A375 (cell line): Measurements from ENCODE around the genes SYT3 and ACP4.

GRCh38 chr19:49916696-49917834 is 11.9 kb upstream of the ATF5 start:
- RAMPAGE, long total RNA: no peak

DNA sequence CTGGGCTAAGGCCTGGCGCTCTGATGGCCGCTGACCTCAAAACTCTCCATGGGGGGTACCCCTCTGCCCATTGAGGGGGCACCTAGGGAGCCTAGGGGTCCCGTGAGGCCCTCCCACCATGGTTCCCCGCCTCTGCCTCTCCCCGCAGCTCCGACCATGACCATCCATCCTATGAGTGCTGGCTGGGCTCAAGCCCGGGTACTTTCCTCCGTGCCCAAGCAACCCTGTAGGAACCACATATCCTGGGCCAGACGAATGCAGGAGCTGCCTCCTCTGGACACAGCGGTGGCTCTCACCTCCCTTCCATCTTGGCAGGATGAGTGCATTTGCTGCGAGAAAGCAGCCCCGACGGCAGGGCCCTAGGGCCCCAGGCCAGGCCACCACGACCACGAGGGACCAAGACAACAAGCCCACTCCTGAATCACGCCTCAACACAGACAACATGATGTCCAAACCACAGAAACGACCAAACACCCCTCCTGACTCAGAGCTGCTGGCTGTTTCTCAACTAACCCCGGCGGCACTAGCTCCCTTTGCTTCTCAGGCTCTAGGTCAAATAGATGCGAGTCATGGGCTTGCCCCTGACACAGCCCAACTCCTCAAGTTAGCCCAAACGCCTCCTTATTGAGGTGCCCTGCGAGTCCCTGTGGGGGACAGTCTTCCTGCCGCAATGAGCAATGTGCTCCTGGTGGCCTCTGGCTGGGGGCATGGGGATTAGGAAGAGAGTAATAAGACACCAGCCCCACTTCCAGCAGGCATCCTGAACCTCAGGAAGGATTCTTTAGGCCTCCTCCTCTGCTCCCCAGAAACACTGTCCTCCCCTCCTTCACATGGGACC is 7.2 kb upstream of the ATF5 start:
- RAMPAGE, long total RNA: no peak

DNA sequence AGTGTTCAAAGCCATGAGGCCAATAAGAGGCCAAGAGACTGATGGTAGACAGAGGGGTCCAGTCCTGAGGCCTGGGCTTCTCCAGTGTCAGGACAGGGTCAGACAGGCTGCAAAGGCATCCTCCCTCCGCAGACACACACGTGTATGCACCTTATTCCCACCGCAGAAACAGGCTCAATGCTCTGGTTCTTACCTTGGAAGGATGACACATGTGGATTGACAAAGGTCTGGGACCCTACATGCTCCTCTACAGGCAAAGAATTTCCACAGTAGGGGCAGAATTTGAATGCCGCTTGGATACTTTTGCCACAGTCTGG is 9.4 kb downstream of the VRK3 start:
- RAMPAGE, long total RNA: no peak

DNA sequence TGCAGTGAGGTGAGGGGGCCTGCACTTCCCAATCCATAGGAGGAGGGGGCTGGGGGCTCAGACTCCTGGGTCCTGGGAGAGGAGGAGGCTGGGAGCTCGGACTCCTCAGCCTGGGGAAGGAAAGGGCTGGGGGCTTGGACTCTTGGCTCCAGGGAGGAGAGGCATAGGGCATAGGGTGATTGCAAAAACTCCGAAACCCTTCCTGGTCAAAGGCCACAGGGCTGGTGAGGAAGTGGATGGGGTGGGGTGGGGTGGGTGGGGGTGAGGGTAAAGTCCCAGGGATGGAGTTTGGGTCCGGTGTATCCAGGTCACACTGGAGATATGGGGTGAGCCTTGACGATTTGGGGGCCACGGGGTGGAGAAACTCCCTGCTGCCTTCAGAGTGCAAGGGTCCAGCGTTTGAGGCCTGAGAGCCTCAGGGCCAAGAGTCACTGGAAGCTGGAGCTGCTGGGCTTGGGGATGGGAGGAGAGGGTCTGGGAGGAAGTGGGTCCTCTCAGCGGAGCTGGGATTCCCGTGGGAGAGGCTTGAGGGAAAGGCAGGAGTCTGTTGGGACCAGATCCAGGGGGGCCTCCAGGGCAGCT is 2.8 kb downstream of the MYH14 start:
- RAMPAGE, long total RNA: no peak

DNA sequence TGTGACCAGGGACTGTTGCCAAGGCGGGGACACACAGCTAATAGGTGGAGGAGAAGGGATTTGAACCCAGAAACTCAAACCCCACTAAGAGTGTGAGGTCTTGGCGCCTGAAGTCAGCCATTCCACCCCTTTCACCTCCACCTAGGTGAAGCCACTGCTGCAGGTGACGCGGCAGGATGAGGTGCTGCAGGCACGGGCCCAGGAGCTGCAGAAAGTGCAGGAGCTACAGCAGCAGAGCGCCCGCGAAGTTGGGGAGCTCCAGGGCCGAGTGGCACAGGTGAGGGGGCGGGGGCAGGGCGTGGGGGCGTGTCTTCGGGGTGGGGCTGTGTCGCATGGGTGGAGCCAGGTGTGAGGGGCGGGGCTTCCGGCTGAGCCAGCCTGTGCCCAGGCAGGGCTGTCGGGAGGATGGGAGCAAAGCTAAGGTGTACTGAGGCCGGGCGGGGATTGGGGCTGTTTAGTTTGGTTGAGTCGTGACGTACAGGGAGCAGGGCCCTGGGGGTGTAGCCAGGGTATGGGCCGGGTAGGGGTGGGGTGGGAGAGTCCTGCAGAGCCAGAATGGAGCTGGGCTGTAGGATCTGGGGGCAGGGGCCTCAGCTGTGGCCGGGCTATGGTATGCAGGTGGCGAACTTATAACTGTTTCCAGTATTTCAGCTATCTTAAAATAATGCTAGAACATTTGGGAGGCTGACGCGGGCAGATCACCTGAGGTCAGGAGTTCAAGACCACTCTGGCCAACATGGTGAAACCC is 62.3 kb downstream of the KCNC3 start:
- RAMPAGE, long total RNA: no peak

GRCh38 chr19:50279685-50280431 is 49.3 kb downstream of the KCNC3 start:
- RAMPAGE, long total RNA: no peak

DNA sequence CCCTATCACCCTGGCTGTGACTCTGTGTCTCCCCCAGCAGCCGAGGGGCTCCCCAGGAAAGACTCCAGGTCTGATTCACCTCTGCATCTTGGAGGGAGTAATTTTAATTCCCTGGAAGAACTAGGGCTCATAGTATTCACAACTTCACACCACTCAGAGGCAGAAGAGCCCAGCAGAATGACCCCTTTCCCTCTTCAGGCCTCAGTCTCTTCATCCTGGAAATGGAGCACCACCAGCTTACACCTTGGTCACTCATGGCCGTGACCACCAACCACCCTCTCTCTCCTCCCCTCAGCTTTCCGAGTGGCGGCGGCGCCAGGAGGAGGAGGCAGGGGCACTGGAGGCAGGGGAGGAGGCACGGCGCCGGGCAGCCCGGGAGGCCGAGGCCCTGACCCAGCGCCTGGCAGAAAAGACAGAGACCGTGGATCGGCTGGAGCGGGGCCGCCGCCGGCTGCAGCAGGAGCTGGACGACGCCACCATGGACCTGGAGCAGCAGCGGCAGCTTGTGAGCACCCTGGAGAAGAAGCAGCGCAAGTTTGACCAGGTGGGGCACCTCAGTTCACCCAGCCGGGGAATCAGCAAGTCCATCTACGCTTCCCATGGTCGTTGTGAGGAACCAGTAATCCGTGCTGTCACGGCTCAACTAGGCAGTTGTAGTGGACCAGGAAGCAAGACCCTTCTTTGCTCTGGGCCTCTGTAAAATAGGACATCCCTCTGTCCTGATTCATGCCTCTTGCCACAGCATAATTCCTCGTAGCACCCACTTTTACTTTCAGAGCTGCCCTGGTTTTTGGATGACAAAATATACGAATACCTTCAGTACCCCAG is 47.7 kb downstream of the KCNC3 start:
- RAMPAGE, long total RNA: no peak

- RAMPAGE, long total RNA: no peak
These were observed 4.2 kb upstream of the KCNC3 start for GRCh38 chr19:50333026-50334160.

DNA sequence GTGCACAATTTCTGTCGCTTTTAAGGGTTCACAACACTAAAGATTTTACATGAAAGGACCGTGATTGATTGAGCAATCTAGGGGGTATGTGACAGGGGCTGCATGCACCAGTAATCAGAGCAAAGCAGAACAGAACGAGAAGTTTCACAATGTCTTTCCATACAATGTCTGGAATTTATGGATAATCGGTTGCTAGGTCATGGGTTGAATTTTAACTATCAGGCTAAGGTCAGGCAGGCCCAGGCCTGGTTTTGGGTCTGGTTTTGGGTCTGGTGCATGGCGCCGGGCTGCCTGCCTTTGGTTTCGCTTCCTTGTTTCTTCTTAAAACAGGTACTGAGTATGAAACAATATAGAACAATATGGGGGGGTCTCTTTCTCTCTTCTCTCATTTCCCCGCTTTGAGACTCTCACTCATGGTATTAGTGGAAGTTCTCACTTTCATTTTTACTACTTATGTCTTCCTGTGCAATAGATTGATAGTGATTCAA is 18.0 kb upstream of the KCNC3 start:
- RAMPAGE, long total RNA: no peak

DNA sequence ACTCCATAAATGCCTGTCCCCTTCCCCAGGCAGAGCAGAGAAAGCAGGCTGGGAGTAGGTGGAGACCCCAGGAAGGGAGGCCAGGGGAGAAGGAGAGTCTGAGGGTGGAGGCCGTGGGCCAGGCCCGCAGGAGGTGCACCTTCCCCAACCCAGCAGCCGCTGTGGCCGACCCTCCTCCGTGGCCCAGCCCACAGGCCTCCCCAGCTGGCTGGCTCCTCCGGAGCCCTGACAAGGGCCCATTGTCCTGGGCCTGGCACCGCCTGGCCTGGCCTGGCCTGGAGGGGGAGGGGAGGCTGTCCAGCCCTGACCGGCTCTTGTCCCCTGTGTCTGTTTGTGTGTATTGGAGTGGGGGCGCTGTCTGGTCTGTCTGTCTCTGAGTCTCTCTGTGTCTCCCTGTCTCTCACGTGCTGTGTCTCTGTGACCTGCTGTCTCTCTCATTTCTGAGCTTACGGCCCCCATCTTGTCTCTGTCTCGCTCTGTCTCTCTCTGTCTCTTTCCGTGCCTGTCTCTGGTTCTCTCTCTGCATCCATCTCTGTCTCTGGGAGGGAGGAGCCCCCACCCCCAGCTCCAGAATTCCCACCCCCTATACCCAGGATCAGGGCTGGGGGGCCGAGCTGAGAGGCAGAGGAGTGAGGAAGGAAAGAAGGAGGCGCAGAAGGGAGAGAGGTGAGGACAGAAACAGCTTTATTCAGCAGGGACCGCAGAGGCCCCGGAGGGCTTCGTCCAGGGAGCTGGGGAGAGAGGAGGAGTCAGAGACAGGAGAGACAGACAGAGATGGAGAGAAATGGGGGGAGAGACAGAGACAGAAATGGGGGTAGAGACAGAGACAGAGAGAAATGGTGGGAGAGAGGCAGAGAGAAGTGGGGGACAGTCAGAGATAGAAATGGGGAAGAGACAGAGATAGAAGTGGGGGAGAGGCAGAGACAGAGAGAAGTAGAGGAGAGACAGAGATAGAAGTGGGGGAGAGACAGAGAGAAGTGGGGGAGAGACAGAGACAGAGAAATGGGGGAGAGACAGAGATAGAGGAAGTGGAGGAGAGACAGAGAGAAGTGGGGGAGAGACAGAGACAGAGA is 14.0 kb downstream of the JOSD2 start:
- RAMPAGE, long total RNA: no peak

GRCh38 chr19:50510209-50510404 is 884 bp downstream of the JOSD2 start:
- RAMPAGE, long total RNA: no peak

DNA sequence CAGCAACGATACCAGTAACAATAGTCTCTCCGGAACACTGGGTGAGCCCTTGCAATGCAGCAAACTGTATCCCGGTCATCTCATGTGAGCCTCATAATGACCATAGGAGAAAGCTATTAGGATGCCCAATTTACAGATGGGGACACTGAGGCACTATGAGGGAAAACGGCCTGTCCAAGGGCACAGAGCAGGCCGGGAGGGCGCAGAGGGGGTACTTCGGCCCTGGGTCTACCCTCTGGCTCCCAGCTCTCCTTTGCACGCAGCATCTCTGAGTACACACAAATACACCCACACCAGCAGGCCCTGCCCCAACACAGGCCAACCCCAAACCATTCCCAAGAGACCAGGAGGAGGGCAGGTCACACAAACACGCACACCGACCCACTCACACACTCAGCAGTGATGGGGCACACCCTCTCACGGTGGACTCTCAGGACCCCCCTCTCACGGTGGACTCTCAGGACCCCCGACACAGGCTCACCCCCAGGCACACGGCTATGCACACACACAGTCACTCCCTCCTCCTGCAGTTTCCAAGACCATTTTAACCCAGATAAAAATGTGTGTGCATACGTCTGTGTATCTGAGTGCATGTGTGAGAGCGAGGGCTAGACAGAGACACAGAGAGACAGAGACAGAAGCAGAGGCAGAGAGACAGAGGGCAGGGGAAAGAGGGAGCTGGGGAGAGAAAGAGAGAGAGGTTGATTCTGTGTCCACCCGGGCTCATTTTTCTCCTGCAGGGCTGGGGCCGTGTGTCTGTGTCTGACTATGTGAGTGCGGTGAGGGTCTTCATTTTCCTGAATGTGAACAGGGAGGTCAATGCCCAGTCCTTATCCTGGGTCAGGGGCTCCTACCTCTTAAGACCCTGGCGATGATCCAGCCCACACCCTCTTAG is 18.0 kb downstream of the LRRC4B start:
- RAMPAGE, long total RNA: no peak

DNA sequence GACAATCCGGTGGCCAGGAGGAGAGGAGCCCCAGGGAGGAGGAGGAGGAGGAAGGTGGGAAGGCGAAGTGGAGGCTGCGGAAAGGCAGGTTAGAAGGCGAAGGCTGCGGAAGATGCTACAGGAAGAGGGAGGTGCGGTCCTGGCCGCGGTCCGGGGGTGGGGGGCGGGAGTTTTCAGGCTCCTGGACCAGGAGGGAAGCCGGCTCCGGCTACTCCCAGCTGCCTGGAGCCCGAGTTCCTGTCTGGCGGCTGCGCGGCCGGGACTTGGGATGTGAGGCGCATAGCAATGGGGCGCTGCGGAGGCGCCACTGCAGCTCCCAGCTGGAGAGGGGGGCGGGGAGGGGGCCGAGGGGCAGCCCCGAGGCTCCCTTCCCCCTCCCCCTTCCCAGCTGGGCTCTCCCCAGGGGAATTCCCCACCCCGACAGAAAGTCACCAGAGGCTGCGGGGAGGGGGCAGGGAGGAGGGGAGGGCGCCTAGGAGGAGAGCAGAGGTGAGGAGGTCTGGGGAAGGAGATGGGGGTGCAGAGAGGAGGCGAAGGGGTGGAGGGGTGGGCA is 2.1 kb downstream of the LRRC4B start:
- RAMPAGE, long total RNA: no peak

DNA sequence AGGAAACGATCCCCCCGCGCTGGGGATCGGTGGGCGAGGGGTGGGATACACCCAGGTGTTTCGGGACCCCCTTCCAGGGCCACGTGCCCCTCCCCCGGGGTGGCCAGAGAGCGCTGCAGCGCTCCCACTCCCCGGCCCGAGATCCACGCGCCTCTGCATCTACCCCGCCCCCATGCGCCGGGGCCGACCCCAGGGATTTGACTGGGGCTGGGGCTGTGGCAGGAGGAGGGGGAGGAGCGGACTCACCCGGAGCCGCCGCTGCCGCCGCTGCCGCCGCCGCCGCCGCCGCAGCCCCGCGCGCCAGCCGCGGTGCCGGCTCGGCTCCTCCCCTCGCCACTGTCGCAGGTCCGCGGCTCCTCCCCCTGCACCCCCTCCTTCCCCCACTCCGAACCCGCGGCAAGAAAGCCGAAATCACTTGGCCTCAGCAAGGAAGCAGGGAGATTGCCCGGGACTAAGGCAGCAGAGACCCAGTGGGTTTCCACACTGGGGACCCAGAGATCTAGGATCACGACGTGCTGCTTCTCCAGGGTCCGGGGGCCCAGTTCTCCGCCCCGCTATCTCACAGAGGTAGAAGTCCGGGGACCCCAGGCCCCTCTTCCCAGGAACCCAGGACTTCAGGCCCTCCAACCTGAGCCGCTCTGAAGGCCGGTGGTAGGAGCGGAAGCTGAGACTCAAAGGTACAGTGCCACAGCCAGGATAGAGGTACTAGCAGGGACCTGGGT is at the start of gene SYT3:
TSS of gene SYT3 (minus strand) at position 338 of the 722 bp plus-strand sequence.
- RAMPAGE, long total RNA: no peak

GRCh38 chr19:50658838-50659640 is 9.8 kb downstream of the C19orf81 start:
- RAMPAGE, long total RNA: no peak

DNA sequence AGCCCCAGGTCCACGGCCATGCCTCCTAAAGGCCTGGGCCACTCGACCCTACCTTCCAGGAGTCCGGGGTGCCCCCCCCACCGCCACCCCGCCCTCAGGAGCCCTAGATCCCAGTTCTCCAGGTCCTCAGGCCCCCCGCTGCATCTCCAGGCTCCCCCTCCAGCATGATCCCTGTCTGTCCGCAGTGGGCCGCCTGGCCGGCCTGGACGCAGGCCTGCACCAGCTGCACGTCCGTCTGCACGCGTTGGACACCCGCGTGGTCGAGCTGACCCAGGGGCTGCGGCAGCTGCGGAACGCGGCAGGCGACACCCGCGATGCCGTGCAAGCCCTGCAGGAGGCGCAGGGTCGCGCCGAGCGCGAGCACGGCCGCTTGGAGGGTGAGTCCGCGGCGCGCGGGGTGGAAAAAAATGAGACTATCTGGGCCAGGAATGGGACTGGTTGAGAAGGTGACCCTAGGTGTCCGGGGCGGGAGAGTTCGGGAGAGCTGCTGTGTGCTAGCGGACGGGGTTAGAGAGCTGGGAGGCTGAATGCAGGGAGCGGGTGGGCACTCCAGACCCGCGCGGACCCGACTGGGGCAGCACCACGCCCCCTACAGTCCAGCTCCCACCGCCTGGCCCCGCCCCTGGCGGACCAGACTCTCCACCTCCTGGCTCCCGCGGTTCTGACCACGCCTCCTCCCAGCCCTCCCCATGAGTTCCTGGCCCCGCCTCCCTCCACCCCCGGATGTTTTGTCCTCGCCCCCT is 1.2 kb downstream of the CLEC11A start:
- RAMPAGE, long total RNA: no peak

GRCh38 chr19:50790037-50790585 is at the start of gene ACP4:
TSS of gene ACP4 (plus strand) at chr19:50790415.
- RAMPAGE, long total RNA: no peak

DNA sequence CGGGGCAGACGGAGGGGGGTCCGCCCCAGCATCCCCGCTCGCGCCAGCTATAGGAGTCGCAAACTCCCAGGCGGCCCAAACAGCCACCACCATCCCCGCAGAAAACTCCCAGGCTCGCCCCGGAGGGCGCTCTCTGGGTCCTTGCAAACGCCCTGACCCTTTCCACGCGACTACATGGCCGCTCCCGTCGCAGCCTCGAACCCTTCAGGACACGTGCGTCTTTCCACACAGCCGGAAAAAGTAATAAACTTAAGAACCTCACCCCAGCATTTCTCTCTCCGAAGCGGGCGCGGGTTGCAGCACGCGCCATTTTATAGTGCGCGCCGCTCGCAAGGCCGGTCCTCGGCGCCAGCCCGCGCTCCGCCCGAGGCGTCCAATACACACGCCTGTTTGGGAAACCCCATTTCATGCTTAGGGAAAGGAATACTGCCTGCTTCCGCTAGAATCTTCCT is 14.1 kb downstream of the ACP4 start:
- RAMPAGE, long total RNA: start-site peak on the minus strand centred at position 287 of the sequence, 5 bp wide, 681 and 653 reads in 2 replicates

DNA sequence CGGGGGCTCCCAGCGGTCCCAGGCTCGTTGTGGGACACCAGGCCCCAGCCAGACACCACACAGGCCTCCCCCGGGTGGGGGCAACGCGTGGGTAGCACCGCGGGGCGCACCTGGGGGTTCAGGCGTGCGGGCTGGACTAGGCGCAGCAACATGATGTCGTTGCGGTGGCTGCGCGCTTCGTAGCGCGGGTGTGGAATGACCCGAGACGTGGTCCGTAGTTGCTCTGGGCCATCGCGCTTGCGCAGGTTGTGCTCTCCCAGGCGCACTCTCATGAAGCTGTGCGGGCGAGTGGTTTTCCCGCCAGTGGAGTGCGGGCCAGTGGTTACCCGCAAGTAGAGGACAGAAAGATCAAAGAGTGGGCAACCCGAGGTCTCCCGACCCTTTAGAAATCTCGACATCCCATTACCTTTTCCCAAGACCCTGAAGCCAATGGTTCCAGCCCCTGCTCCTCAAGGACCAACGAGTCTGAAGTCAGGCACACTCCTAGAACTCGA is 3.3 kb upstream of the KLK1 start:
- RAMPAGE, long total RNA: no peak

DNA sequence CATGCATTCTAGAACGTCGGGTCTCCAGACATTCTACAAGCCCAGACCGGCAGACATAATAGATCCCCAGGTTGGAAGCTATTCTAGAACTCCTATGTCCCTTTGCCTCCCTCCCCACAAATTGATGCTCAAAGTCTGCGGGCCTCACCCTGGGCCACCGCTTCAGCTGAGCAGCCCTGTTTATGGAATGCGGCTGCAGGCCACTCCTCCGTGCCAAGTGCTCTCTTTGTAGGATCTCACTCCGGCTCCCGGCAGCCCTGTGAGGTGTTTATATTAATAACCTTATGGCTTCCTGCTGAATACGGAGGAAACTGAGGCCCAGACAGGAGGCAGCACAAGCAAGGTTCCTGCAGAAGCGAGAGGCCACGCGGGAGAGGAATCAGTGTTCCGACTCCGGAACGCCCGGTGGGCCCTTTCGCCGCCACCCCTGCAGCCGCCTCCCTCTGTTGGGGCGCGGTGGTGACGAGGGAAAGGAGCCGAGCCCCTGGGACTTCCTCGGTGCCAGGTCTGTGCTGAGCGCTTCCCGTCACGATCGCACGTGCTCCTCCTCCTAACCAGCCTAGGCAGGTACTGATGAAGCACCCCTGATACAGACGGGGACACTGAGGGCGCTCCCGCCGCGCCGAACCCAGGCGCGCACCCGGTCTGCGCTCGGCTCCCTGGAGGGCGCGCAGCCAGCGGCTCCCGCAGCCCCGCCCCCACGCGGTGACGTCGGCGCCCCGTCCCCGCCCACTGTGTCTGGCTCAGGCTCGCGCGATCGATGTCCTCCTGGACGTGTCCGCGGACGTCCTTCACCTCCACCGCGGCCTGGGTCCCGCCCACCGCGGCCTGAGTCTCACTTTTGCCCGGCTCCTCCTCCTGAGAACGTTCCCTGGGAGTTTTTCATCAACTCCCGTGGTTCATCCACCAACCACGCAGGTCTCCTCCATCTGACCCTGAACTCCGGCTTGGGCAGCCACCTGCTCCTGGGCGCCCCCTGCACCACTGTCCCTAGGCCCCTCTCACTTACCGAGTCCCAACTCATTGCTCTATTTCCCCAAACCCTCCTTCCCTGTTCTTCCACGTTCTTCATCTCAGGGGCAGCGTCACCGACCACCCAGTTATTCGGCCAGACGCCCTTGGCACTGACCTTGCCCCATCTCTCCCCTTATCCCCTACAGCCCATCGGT is 2.4 kb upstream of the KLK15 start:
- RAMPAGE, long total RNA: no peak